Gallbladder (tissue), 1 donor: ENCODE measurements around a stretch of chr2.

GRCh38 chr2:30232651-30233238 is 1.4 kb downstream of the LBH start:
- PRO-cap: unidirectional peak, minus-strand start at chr2:30232796

DNA sequence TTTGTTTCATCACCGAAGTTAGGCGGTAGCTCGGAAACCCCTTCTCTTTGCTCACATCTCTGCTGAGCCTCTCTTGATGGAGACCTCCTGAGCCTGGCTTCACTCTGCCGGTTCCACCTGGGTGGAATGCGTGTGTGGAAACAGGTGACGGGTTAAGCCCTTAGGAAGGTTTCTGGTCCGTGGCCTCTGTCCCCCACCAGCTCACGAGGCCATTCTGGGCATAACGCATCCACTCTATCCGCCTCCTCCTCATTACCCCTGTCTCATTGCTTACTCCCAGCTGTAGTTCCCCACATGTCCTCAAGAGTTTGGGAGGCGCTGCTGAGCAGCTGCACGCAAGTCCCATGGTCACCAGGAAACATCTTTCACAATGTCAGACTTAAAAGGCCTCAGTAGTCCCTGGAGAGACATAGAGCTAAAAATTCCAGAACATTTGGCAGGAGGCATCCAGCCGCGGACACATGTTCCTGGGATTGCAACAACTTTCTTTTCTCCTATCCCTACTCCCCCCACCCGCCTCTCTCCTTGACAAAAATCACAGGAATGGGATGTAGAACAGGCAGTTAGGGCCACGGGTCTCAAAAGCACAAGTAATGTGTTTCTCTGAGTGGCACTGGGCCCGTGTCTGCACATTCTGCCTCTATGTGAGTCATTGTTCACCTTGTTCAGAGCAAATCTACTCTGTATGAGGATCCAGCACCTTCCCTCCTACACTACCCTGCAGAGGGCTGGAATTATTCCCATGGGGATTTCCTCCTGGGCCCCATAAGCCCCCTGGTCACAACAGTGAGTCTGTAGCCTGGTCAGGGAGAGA is 8.0 kb downstream of the LBH start:
- PRO-cap: no peak

DNA sequence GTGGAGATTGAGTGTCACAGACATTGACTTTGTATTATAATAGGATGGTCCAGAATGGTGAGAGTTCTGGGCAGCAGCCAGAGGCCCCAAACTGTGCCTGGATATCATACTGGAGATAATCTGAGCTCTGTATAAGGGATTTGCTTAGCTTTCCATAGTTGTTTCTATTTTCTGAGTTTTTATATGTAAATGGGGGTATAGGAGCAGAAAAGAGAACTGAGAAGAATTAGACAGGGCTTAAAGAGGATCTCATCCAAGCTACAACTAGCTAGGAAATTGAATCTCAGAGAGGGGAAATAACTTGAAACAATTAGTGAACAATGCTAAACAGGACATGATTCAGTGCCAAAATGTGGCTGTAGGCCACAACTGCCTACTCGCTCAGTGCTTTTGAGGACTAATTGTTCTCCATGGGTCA is 10.1 kb upstream of the LCLAT1 start:
- PRO-cap: no peak

DNA sequence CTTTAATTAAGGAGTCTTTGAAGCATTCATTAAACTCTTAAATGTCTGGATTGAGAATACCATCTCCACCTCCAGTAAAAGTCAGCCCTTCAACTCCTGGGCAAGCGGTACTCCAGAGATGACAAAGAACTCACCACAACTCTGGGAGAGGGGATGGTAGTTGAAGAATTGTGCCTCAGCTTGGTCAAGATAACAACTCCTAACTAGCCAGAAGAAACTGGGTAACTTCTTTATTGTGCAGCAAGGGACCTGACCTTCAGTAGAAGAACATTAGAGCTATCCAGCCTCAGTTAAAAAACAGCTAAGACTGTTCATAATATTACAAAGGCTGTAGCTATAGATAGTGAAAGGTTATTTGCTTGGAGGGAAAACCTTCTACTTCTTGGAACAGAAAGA is 146.1 kb downstream of the CAPN13 start:
- PRO-cap: no peak

DNA sequence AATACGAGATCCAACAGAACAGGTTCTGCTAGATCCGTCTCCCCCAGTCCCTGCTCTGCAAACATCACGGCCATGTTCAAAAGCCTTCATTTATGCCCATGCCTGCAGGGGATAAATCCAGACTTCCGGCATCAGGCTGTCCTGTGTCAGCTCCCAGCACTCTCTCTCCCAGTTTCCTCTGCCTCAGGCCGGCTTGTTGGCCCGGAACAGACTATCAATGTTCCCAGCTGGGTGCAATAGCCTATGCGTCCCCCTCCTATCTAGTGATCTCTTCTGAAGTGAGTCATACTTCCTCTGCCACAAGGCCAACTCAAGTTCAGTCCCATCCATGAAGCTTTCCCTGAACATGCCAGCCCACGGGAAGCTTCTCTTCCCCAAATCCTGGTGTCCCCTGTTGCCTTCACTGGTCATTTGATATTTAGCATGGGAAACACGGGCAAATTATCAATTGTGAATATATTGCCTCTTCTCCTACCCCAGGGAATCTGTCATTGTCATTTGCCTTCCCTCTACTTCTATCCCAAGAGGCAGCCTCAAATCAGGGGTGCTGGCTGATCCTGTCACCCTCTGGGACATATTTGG is 51.1 kb downstream of the CAPN13 start:
- PRO-cap: no peak

- PRO-cap: no peak
Observed at GRCh38 chr2:30775882-30776198, 31.4 kb downstream of the CAPN13 start.

DNA sequence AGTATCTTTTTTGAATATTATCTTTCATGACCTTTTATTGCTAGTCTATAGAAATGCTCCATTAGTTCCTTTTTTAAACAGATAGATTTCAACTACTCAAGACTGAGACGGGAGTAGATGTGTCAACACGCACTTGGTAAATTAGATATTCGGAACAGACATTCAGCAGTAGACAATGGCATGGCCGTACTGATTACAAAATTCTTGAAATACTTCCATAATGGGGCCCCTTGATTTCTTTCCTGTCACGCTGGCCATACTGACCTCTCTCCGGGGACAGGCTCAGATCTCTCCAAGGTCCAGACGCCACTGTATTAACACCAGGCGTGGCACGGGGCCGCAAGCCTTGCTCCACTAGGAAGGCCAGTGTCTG is 2.5 kb upstream of the EHD3 start:
- PRO-cap: no peak

DNA sequence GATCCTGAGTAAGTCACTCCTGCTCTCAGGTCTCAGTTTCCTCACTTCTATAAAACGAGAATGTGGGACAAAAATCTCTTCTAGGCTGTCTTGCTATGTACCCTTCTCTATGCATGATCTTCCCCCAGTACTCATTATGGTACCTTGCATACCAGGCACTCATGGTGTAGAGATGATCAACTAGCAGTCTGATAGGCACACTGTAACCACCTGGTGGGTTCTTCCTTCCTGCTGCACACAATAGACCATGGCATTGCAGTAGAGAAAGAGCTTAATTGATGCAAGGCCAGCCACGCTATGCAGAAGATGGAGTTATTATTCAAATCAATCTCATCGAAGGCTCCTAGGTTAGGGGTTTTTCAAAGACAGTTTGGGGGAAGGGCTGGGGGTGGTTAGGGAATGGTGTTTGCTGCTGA is 59.3 kb downstream of the EHD3 start:
- PRO-cap: no peak

DNA sequence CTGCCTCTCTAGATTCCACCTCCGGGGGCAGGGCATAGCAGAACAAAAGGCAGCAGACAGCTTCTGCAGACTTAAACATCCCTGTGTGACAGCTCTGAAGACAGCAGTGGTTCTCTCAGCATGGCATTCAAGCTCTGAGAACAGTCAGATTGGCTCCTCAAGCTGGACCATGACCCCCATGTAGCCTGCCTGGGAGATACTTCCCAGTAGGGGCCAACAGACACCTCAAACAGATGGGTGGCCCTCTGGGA is 75.0 kb upstream of the XDH start:
- PRO-cap: no peak

DNA sequence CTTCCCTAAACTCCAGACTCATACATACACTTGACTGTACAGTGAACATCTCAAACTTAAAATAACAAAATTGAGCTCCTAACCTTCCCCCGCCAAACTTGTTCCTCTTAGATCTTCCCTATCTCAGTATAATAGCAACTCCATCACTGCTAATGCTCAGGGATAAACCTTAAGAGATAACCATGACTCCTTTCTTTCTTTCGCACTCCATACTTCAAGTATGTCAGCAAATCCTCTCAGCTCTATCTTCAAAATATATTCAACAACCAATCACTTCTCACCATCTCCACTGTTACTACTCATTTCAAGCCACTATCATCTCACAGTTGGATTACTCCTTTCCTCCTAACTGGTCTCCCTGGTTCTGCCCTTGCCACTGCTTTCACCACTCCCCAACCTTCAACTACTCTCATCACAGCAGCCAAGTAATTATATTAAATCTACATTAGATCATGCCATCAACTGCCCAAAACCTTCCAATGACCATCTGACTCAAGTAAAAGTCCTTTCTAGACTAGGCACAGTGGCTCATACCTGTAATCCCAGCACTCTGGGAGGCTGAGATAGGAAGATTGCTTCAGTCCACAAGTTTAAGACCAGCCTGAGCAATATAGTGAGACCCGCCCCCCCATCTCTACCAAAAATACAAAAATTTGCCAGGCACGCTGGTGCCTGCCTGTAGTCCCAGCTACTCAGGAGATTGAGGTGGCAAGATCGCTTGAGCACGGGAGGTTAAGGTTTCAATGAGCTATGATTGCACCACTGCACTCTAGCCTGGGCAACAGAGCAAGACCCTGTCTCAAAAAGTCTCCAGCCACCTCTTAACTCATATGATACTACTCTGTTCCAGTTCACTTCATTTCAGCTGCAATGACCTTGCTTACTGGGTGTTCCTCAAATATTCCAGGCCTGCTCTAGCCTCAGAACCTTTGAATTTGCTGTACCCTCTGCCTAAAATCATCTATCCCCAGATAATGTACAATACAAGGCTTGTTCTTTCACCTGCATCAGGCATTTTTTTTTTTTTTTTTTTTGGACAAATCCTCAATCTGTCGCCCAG is 11.6 kb downstream of the MEMO1 start:
- PRO-cap: no peak

DNA sequence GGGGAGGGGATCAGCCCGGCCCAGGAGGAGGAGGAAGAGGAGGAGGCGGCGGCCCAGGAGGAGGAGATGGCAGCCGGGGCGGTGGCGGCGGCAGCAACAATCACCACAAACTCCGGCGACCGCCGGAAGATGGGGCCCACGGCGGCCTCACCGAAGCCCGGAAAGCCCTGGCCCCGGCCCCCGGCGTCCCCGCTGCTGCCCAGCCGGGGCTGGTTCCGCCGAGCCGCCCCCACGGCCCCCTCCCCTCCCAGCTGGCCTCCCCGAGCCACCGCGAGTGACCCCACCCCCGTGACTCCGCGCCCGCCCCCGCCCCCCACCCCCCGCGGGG is 476 bp downstream of the MEMO1 start:
- PRO-cap: bidirectional peak, plus-strand start at position 56 of the sequence, minus-strand start outside the sequence; unidirectional peak, plus-strand start at position 127 of the sequence

- PRO-cap: unidirectional peak, minus-strand start at chr2:32358412
Observed at GRCh38 chr2:32358334-32358496, 1.4 kb downstream of the BIRC6 start.

- PRO-cap: no peak
Observed at GRCh38 chr2:32415410-32416023, 58.7 kb downstream of the BIRC6 start.

DNA sequence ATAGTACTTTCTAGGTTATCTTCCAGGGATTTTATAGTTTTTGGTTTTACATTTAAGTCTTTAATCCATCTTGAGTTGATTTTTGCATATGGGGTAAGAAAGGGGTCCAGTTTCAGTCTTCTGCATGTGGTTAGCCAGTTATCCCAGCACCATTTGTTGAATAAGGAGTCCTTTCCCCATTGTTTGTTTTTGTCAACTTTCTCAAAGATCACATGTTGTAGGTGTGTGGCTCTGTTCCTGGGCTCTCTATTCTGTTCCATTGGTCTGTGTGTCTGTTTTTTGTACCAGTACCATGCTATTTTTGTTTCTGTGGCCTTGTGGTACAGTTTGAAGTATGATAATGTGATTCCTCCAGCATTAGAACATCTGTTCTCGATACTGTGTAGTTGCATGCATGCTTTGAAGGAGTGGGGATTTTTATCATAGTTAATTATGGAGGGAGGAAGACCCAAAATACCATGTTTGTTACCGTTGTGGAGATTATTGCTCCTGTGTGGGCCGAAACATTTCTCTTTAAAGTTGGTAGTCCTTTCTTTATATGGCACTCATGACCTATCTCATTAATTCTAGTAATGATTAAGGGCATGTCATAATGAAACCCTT is 87.4 kb downstream of the TTC27 start:
- PRO-cap: no peak

DNA sequence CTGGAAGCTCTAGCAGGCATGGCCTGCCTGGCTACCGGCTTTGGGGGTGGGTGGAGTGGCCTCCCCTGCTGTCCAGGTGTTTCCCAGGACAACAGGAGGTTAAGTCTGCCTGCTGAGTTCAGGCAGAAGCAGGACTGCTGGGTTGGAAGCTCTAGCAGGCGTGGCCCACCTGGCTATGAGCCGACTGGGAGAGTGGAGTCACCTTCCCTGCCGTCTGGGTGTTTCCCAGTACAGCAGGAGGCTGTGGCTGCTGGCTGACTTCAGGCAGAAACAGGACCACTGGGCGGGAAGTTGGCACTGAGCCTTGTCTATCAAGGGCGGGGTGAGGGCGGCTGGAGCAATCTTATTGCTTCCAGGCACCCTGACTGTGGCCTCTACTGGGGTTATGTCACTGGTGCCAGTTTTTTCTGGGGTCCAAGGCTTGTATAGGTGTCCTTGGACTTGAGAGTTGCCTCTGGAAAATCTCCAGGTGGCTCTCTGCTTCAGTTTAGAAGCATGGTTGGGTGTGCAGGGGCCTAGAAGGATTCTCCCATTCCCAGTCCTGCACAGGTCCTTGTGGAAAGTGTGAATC is 30.5 kb downstream of the LTBP1 start:
- PRO-cap: no peak

GRCh38 chr2:33052038-33052388 is 105.3 kb downstream of the LTBP1 start:
- PRO-cap: no peak

DNA sequence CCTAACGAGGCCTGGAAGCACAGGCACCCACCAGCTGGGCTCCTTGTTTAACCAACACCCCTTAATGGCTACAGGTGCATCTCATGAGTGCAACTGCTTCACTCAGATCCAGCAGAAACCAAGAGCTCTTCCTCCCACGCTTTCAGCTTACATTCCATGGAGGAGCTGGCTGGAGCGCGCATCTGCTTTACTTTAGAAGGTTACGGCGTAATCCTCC is 174.6 kb downstream of the LTBP1 start:
- PRO-cap: no peak

GRCh38 chr2:33135348-33136134 is 188.8 kb downstream of the LTBP1 start:
- PRO-cap: no peak

GRCh38 chr2:33279825-33280302 is 196.6 kb upstream of the RASGRP3 start:
- PRO-cap: no peak

DNA sequence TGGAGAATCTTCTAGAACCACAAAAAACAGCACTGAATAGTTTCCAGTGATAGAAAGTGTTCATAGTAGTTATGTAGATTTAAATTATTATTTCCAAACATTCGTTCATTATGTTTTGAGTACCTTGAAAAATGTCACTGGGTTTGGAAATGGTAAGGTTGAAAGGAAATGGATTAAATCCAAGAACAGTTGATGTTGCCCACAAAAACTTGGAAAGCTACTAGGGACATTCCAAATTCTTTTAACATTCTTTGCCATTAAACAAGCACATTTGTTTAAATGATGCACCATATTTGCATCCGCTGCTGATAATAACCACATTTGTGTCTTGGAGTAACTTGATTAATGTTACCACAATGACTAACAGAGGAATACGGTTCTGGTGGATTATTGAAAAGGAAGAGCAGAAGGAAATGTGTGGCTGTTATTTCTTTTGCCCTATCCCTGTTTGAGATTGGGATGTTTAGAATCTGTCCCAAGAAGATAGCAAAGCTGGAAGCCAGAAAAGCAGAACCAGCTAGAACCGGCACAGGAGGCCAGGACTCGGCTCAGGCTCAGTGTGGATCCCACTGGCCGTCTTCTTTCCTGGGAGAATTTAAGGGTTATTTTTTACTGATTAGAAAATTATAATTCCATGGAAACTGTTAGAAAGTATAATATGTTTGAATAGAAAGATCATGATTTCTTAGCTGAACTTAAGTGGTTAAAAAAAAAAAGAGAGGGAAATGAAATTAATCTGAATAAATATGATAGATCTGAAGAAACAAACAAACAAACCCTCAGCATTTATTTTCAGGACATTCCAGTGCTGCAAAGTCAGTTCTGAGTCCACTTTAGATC is 39.1 kb upstream of the RASGRP3 start:
- PRO-cap: no peak